Ishikawa (cell line): ENCODE results near the genes GYG2 and ARSH.

DNA sequence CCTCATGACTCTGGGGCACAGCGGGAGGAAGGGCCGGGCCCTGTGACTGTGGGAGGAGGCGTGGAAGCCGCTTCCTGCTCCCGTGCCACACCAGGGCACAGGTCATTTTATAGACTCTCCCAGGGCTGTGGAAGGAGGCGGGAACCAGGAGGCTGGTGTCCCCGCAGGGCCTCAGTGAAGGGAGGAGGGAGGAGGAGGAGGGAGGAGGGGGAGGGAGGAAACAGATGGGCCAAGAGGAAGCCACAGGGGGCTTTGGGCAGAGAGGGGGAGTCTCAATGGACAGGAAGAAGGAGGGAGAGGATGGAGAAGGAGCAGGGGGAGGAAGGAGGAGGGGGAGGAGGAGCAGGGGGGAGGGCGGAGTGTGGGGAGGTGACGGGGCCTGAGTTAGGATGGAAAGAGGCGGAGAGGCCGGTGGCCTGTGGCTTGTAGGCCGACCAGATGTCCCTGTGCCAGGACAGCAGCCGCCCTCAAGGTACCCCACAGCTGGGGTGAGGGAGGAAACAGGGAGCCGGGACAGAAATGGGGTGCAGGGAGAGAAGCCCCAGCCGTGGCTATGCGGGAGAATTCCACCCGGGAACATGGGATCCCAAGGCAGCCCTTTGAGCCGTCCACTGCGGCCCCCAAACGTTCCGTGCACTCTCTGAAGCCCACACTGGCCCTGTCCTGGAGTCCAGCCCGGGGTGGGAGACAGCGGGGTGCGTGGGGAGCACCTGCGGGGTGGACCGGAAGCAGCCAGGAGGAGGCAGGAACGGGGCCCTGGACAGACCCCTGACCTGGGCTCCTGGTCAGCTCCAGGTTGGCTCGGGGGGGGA is 6.1 kb upstream of the PLCXD1 start:
- RRBS, result 41% methylated on average over 12 of the region's 28 CpGs

DNA sequence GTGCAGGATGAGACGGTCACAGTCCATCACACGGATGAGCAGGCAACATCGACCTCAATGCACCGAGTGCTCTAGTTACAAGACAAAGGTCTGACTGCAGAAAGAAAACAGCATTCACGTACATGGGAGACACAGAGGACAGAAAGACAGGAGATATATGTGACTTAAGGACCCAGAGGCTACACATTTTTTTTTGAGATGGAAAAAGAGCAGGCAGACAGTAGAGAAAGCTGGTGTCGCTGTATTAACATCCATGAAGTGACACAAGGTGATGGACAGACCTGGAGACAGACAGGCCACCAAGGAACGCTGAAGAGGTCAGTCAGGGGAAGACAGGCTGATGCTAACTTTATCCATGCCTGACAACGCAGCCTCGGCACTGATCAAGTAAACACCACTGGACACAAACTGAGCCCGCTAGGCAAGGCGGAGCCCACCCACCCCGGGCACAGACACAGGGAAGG is 19.0 kb downstream of the PPP2R3B start:
- RRBS, result no CpG with 5 or more reads among the region's 12 CpGs

DNA sequence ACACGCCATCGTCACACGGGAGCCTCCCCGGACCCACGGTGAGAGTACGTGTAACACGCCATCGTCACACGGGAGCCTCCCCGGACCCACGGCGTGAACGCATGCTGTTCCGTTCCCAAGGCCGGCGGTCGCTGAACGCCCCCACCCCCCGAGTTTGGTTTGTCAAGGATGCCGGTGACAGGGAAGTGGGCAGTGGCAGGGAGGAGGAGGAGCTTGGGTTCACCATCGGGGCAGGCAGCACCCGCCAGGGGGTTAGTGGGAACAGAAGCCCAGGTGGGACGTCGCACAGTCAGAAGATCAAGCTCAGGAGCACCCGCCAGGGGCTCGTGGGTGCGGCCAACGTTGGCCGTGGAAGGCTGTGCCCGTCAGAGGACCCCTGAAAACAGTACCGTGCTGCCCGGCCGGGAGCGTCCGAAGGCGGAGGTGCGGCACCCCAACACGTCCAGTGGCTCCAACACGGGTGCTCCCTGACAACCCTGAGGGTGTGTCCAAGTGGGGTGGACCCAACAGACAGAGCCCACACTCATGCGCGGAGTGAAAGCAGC is 15.4 kb downstream of the PPP2R3B start:
- RRBS, result 94% methylated on average over 12 of the region's 41 CpGs

GRCh38 chrX:497260-497696 is 110.6 kb upstream of the PPP2R3B start:
- RRBS, result 13% methylated on average over 12 of the region's 26 CpGs

GRCh38 chrX:623515-624375 is 6.8 kb upstream of the SHOX start:
- RRBS, result 19% methylated on average over 12 of the region's 58 CpGs

- RRBS, result 100% methylated on average over 2 of the region's 40 CpGs
These were observed 2.8 kb downstream of the SLC25A6 start for GRCh38 chrX:1388995-1389648.

GRCh38 chrX:1402944-1403602 is 11.2 kb upstream of the SLC25A6 start:
- RRBS, result no CpG with 5 or more reads among the region's 16 CpGs

DNA sequence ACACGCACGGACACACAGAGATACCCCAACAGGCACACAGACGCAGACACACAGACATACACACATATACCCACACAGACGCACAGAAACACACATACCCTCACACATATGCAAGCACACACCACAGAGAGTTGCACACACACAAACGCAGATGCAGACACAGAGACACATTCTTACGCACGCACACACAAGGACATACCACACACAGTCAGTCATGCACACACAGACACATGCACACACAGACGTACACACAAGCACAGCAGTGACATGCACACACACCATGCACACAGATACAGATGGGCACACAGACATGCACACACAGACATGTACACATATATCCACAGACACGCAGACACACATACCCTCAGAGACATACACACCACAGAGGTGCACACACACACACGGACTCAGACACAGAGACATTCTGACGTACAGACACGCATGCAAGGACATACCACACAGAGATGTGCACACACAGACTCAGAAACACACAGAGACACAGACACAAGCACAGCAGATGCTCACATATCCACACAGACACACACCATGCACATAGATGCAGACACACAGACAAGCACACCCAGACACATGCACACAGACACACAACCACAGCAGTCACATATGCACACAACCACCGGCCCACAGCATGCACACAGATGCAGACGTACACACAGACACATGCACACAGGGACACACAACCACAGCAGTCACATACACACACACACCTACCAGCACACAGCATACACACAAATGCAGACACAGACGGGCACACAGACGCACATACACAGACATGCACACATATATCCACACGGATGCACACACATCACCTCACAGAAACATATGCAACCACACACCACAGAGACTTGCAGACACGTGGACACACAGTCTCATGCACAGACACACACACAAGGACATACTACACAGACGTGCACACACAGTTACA is 24.9 kb upstream of the SLC25A6 start:
- RRBS, result no CpG with 5 or more reads among the region's 19 CpGs

DNA sequence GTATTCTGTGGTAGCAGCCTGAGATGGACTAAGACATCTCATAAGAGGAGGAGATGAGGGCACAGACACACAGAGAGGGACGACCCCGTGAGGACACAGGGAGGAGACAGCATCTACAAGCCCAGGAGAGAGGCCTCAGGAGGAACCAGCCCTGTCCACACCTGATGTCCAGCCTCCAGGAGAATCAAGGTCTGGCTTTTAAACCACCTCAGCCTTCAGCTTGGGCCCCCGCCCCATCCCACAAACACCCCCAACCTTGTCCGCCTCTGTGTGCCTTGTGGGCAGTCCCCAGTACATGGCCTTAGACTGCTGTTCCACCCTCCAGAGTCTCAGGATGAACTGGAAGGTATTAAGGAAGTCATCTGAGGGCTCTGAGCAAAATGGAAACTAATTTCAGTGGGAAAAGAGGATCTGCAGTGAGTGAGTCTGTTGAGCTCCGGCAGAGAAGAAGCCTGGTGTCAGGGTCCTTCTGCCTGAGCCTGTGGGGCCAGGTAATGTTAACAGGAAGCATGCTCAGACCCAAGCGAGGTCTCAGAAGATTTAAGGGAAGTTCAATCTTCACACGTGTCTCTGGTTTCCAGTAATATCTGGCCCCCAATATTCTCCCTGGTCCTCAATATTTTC is 19.7 kb downstream of the P2RY8 start:
- RRBS, result no CpG with 5 or more reads among the region's 7 CpGs

GRCh38 chrX:1835109-1835603 is 220.3 kb downstream of the ASMT start:
- RRBS, result no CpG with 5 or more reads among the region's 6 CpGs

GRCh38 chrX:2137684-2138619 is 362.8 kb downstream of the DHRSX start:
- RRBS, result no CpG with 5 or more reads among the region's 9 CpGs

GRCh38 chrX:2463911-2464358 is 36.8 kb downstream of the DHRSX start:
- RRBS, result no CpG with 5 or more reads among the region's 20 CpGs

DNA sequence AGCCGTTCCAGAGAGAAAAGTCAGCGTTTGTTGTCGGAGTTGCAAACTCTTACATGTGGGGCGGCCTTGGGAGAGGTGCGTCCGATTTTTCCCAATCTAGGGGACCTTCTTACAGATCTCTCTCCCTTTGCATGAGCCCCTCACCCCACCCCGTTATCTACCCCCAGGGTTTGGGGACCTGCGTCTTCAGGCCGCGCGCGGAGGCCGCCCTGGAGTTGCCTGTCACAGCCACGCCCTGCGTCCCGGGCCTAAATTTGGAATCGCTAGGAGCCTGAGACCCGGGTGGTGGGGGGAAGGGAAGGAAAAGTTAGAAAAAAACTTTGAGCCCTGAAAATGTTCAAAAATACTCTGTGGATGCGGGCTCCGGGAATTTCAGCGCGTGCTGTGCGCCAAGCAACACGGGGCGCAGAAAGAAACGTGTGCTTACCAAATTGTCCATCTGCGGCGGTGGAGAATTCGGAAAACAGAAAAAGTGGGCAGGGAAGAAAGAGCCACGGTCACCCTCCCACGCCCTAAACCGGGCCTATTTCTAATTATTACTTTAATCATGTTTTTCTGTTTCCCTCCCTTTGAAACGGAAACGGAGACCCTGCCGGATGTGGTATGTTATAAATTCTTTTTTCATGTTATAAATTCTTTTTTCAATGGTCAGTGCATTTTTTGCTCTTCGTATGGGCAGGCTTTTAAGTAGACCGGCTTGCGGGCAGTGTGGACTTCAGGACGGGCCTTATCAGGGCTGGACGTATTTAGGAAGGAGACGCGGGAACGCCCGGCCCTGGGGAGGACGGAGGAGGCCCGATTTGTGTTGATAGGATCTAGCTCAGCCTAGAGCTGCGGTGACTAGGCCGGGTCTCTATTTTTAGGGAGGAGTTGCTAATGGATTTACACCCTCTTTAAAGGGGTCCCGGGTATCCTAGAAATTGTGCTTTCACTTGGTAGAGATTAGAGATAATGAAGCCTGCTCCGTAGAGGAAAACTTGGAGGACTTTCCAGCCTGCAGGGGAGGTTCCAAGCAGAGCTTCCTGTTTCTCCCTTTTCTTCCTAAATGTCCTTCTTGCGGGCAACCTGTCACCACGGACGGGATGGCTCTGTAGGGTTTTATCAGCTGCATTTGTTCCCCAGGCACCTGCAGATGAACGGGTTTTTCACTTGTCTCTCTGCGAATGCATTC is 911 bp downstream of the CD99 start:
- RRBS, result 87% methylated on average over 12 of the region's 55 CpGs

DNA sequence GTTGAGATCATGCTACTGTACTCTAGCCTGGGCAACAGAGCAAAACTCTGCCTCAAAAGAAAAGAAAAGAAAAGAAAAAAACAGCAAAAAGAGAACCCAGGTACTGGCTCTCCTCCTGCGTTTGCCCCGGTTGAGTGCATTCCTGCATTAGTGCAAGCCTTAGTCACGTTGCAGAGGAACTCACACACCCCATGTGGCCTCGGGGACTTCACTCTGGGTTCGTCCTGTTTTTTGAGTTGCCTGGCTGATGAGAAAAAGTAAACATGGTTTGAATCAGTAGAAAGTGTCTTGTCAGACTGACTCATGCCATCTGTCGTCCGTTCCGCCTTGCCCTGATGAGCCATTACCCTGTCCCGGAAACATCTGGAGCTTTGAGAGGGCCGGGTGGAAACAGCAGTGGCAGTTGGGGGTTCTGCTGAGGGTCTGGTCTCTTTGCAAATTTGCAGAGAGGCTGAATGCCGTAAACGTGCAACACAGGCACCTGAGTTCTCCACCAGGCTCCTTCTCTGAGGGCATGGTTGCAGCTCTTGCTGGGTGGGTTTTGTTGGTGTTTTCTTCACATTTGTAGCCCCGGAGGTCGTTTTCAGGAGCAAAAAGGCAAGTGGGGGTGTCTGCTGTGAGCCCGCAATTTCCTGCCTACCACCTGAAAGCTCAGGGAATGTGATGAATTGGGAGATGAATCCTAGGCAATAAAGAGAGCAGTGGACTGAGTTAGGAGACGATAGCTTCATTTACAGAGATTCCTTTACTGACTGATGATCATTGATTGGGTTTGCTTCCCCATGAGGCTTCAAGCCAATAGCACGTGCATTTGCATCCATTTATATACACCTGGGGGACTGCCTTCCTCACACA is 16.4 kb downstream of the CD99 start:
- RRBS, result no CpG with 5 or more reads among the region's 17 CpGs

DNA sequence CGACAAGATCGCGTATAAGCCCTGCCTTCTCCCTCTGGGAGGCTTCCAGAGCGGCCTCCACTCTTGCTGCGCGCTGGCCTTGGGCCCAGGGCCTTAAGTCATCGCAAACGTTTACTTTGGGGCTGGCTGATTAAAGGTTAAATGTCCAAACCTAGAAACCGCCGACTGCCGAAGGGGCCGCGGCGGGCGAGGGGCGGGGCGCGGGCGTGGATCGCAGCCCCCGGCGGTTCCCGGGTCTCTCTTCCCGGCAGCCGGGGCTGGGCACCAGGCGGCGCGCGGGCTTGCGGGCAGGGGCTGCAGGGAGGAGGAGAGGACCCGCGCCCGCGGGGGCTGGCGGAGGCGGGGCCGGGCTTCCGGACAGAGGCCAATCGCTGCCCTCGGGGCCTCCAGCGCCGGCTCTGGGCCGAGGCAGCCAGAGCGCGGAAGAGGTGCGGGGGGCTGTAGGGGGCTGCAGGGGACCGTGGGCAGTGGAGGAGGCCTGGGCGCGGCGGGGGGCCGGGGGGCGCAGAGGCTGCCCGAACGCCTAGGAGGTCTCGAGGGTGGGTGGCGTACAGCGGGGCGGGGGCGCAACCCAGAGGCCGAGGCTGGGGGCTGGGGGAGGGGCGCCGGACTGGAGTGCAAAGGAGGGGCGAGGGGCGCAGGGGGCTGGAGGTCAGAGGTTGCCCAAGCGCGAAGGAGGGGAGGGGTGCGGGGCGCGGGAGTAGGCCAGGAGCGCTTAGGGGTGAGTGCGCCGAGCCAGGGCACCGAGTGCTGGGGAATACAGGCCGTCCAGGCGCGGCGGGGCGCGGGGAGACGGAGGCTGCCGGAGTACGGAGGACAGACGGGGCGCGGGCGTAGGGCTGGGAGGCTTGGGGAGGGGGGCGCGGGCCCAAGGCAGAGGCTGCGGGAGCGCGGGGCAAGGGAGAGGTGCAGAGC is at the start of gene GYG2:
TSS of gene GYG2 (plus strand) at position 383 of the 915 bp plus-strand sequence.
- RRBS, result 2% methylated on average over 13 of the region's 91 CpGs

DNA sequence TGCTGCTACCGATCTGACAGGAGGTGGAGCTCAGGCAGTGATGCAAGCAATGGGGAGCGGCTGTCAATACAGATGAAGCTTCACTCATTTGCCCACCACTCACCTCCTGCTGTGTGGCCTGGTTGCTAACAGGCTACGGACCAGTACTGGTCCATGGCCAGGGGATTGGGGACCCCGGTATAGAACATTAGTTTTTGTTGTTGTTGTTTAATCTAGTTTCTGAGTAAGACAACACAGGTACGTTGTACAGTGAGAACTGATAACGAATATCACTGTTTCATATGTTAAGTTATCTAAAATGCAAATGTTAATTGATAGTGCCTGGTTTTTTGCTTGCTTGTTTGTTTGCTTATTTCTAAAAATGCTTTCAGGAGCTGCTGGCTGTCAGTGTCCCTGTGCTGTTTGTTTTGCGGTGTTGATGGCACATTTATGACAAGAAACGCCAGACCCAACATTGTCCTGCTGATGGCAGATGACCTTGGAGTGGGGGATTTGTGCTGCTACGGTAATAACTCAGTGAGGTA is at the start of gene ARSH:
TSS of gene ARSH (plus strand) at position 363 of the 524 bp plus-strand sequence.
- RRBS, result no CpG with 5 or more reads among the region's 9 CpGs

- RRBS, result no CpG with 5 or more reads among the region's 8 CpGs
These were observed 74.6 kb downstream of the MXRA5 start for GRCh38 chrX:3271788-3272370.

DNA sequence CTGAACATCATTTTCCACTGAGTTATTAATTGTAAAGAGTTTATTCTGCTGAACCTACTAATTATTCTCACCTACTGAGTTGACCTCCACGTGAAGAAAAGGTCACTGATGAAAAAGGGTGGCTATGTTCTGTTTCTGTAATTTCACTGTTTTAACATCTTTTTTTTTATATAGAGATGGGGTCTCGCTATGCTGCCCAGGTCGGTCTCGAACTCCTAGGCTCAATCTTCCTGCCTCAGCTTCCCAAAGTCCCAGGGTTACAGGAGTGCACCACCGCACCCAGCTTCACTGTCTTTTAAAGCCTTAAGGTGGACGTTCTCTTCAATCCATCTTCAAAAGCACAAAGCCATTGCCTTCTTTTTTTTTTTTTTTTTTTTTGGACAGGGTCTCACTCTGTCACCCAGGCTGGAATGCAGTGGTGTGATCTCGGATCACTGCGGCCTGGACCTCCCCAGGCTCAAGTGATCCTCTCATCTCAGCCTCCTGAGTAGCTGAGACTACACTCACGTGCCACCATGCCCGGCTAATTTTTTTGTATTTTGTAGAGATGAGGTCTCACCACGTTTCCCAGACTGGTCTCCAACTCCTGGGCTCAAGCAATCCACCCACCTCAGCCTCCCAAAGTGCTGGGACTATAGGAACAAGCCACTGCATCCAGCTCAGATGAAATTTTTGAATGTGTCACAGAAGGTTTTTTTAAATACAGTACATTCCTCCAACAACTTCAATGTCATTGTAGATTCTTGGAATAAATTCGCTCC is 105.7 kb downstream of the PRKX start:
- RRBS, result no CpG with 5 or more reads among the region's 12 CpGs

GRCh38 chrX:4484125-4484762 is 770.8 kb upstream of the PRKX start:
- RRBS, result no CpG with 5 or more reads among the region's 5 CpGs

DNA sequence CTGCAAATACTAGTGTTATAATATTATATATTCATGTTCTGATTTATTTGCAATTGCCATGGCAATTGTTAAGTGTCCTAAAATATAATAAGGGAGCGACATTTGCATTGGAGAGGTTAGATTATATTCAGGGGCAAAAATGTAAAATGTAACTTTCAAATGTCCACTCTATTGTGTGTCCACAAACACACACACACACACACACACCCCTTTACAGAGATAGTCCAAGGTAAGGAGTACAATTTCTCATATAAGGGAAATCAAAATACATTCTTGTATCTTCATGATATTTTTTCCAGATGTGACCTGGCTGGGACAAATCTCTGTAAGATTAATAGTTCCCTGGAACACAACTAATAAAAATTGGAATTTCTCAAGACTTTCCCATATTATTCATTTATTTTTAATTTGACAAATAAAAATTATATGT is 847.1 kb upstream of the PRKX start:
- RRBS, result no CpG with 5 or more reads among the region's 1 CpG